Right common carotid artery plus branches (tissue), 1 donor: ENCODE measurements around a stretch of chr16.

GRCh38 chr16:22534045-22534976 is 23.6 kb downstream of the NPIPB5 start:
- PRO-cap, result no peak

DNA sequence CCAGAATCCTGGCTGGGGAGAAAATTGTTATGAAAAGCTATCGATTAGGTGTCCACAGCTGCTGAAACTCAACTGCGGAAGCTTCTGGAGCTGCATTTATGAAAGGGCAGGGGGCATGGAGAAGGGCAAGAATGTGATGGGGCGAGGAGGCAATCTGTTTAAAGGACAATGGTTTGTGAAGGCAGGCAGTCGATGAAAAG is 24.5 kb downstream of the HS3ST2 start:
- PRO-cap, result no peak

- PRO-cap, result no peak
These were observed 46.5 kb downstream of the SCNN1B start for GRCh38 chr16:23348558-23349025.

- PRO-cap, result no peak
These were observed 50.7 kb downstream of the SCNN1B start for GRCh38 chr16:23352698-23353266.

DNA sequence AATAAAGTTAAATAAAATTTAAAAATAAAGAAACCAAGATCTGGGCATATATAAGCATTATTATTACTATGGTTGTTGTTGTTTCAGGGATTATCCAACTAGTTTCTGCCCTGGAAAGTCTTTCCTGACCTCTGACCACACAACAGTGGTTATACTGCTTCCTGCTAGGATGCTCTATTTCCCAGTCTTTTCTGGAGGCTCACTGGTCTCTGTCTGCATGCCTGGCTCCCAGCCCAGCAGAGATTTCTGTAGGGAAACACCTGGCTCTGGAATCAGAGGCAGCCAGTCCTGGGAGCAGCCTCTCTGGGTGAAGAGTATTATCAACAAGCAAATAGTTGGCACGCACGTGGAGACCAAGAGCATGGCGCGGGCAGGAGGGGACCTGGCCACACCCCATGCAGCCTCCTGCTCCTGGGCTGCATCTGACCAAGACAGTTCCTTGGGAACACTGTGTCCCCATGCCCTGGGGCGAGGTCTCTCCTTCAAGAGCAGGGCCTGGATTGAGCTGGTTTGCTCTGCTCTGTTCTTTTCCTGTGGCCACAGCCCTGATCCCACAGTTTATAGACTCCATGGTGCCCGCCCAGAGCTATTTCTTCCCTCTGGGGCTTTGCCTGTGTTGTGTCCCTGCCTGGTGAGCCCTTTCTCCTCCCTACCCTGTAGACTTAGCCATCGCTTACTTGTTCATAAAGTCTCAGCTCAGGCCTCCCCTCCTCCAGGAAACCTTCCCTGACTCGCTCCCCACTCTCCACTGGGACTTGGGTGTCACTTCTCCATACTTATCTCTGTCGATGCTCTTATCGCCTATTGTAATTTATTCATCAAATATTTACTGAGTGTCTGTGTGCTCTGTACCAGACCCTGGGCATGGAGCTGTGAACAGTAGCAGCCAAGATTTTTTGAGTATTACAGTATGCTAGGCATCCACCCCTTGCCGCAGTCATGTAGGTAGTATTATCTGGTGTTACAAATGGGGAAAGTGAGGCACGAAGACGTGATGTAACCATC is 60.5 kb downstream of the SCNN1B start:
- PRO-cap, result bidirectional peak, plus-strand start at position 485 of the sequence, minus-strand start at position 325 of the sequence

- PRO-cap, result no peak
These were observed 59.9 kb downstream of the COG7 start for GRCh38 chr16:23393127-23393515.

- PRO-cap, result no peak
These were observed 35.6 kb downstream of the COG7 start for GRCh38 chr16:23417308-23417917.

- PRO-cap, result no peak
These were observed 3.4 kb upstream of the COG7 start for GRCh38 chr16:23456445-23456736.

DNA sequence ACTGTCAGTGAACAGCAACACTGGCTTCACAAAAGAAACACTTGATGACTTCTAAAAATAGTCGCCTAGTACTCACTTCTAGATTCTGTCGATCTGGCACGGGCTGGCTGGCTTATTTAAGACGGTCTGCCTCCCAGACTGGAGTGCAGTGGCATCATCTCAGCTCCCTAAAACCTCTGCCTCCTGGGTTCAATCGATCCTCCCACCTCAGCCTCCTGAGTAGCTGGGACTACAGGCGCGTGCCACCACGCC is 1.9 kb downstream of the NDUFAB1 start:
- PRO-cap, result no peak

- PRO-cap, result no peak
These were observed 6.1 kb downstream of the PALB2 start for GRCh38 chr16:23634929-23635530.

- PRO-cap, result no peak
These were observed 564 bp downstream of the PALB2 start for GRCh38 chr16:23640583-23640908.

- PRO-cap, result no peak
These were observed 489 bp downstream of the CHP2 start for GRCh38 chr16:23755250-23755779.

- PRO-cap, result no peak
These were observed 13.0 kb downstream of the PRKCB start for GRCh38 chr16:23848503-23849470.

- PRO-cap, result no peak
These were observed 27.8 kb downstream of the PRKCB start for GRCh38 chr16:23863468-23864125.

GRCh38 chr16:24257941-24258325 is 1.8 kb downstream of the CACNG3 start:
- PRO-cap, result no peak

- PRO-cap, result no peak
These were observed 119.5 kb upstream of the RBBP6 start for GRCh38 chr16:24419760-24420273.

- PRO-cap, result no peak
These were observed 33.1 kb downstream of the RBBP6 start for GRCh38 chr16:24572418-24572878.

DNA sequence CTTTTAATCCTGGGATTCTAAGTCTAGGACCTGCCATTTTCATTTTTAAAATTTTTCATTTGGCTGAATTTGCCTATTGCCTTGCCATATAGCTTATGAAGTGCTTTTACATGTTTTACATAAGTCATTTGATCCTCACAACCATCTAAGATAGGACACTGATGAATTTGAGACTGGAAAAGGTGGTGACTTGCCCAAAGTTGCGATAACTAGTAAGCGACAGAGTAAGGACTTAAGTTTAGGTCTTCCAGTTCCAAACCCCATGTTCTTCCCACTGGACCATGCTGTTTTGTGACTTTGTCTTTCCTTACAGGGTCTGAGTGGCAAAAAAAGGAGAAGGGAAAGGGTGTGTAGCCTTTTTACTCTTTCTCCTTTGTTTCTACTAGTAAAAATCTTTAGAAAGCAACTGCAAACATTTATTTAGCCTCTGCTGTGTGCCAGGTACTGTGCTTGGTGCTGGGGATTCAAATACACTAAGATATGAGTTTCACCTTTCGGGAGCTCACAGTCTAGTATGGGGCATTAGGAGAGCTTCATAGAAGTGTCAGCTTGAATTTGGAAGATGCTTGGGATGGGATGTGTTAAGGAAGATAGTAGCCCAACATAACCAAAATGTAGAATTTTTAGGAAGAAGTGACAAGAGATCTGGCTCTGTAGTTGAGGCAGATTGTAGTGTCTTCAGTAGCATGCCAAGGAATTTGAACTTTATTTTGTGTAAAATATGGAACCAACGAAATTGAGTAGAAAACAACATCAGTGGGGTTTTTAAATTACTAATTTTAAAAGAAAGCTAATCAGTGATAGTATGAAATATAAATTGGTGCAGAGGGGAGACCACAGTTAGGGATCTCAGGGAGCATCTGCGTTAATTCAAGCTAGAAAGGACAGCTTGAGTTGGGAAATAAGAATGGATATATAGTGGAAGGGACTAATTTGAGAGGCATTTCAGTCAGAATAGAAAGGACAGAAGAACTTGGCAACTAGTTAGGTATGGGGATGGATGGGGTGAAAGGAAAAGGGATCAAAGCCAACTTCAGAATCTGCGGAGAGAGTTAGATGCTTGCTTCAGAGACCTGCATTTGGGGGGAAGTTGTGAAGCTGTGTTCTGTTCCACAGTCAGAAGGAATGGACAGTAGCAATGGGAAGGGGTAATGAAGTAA is 49.8 kb upstream of the SLC5A11 start:
- PRO-cap, result no peak

- PRO-cap, result no peak
These were observed 56.8 kb downstream of the ARHGAP17 start for GRCh38 chr16:24958020-24959196.

DNA sequence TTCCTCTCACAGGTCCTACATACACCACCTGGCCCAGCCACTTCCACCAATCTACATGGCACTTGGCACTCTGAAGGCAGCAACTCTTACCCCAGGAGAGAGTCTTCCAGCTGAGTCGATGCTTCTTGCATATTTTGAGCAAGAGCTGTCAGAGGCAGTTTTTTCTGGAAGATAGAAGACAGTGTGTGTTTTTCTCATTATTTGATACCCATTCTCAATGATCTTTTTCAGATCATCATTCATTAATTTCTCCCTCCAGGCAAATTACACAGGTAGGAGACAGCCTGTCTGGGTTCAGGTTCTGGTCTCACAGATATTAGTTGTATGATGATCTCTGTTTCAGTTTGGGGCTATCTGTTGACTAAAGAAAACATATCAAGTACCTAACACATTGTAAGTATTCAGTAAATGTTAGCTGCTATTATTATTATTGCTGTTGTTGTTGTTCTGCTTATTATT is 44.7 kb downstream of the ARHGAP17 start:
- PRO-cap, result no peak